ENCODE results near the gene FBXO15.

DNA sequence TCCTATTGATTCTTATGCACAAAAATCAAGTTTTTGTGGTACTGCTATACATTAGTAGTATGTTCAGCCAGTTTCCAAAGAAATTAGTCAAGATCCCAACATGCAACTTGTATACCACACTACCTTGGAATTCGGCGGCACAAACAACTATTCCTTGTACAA is 798 bp upstream of the SOCS6 start:
- RAMPAGE, total RNA = no peak

DNA sequence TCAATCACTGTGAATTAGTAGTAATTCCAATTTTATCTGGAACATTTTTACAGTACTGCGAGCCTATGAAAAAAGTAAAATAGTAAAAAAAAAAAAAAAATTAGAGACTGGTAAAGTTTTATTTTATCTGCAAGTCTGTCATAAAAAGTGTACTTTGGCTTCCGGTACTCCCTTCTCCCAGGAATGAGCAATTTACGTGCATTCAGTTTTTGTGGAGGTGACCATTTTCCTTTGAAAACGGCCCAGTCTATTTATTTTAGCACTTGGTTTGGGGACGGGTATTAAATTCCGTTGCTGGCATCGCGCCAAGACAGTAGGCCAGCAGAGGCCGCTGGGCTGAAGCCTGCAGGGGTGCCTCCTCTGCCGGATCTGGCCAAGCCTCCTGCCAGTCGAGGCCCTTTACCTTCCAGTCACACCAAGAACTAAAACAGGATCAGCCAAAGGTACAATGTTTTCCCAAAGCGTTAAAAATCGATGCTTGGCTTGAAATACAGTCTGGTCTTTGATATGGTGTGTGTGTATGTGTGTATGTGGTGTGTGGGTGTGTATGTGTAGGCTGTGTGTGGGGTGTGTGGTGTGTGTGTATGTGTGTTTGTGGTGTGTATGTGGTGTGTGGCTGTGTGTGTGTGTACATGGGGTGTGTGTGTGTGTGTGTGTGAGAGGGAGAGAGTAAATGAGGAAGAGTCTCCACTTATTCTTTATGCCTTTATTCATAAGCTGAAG is 175.9 kb downstream of the SOCS6 start:
- RAMPAGE, total RNA = no peak

DNA sequence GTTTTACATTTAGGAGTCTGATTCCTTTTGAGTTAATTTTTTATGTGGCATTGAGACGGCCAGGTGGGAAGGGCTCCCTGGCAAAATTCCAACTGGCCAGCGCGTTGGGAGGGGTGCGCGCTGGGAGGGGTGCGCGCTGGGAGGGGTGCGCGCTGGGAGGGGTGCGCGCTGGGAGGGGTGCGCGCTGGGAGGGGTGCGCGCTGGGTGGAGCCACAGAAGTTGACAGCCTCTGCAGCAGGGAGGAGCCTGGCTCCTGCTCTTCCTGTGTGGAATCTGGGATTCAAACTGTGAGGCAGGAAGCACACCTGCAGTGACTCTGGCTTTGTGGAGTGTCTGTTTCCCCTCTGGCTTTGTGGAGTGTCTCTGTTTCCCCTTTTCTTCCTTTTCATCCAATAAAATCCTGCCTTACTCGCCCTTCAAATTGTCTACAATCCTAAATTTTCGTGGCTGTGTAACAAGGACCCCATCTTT is 147.9 kb upstream of the CBLN2 start:
- RAMPAGE, total RNA = no peak

- RAMPAGE, total RNA = no peak
Measured at GRCh38 chr18:73003312-73003772, 135.6 kb upstream of the NETO1 start.

DNA sequence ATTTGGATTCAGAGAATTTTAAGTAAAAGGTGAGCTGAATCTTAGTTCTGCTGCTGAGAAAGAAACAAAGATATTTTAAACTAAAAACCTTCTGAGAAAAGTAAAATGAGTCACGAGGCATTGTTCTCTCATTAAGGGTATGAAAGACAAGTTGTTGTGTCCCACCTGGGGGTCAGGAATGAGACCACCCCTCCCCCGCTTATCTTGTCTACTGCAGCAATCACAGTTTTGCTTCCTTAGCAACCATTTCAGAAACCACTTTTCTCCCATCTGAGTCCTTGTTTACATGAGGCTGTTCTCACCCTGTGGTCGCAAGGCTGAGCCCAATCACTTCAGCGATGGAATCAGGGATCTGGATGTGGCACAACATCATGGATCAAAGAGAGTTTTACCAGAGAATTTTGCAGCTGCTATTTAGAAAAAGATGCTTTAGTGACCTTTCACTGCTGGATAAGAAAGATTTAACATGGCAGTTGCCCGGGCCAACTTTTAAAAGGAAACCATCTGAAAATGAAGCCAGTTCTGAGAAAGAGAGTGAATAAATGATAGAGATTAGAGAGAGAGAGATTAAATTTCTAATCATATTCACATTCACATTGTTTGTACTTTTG is 377.6 kb upstream of the NETO1 start:
- RAMPAGE, total RNA = no peak

DNA sequence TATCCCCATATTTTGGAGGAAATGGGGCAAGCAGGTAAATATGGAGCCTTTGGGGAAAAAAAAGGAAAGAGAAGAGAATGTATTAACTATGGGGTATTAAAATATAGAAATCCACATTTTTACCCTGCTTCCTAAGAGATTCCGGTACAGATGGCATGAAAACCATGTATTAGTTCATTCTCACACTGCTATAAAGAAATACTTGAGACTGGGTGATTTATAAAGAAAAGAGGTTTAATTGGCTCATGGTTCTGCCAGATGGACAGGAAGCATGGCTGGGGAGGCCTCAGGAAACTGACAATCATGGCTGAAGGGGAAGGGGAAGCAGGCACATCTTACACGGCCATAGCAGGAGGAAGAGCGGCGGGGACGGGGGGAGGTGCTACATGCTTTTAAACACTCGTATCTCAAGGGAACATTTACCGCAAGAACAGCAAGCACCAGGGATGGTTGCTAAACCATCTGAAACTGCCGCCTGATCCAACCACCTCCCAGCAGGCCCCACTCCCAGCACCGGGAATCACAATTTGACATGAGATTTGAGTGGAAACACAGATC is 362.9 kb downstream of the FBXO15 start:
- RAMPAGE, total RNA = no peak

DNA sequence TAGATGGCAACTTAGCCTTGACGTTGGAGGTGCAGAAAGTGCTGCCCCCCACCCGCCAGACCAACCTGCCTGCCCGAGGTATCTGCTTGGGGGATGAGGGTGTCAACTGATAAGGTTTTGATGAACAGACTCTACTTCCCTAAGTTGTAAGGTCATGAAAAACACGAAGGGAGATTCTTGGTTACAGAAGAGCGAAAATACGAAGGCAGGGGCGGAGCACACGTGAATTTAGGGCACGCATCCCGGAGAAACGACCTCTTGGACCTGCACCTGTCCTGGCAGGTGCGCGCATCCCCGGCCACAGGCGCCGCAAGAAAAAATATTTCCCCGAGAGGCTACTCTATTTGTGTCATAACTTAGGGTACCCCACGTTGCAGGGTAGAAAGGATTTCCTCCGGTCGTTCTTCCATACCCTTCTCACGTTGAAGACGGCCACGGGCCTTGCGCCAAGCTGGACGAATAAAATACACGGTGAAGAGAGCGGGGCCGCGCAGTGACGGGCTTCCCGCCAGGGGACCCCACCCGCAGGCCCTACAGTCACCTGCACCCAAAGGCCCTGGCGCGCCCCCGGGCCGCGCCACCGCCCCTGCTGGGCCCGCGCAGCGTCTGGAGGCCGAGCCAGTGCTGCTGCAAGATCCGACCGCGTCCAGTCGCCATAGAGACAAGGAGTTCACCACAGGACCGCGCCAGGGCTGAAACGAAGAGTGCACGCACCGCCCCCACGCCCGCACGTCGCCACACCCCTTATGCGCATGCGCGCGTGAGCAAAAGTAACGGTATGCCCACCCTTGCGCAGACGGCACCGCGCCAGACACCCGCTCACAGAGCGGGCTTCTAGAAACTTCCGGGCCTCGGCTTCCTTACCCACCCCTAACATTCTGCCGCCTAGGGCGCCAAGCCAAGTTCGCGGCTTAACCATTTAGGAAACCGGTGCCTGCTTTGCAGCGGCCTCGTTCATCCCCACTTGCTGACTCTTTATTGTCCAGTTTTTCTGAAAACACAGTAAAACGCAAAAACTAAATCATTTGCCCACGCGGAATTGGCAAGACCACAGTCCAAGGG is at the start of gene FBXO15:
FBXO15 (minus strand) TSS at position 706 of the 1,062 bp plus-strand sequence.
- RAMPAGE, total RNA = no peak

- RAMPAGE, total RNA = no peak
Measured at GRCh38 chr18:74216704-74216925, 68.3 kb downstream of the TIMM21 start.

DNA sequence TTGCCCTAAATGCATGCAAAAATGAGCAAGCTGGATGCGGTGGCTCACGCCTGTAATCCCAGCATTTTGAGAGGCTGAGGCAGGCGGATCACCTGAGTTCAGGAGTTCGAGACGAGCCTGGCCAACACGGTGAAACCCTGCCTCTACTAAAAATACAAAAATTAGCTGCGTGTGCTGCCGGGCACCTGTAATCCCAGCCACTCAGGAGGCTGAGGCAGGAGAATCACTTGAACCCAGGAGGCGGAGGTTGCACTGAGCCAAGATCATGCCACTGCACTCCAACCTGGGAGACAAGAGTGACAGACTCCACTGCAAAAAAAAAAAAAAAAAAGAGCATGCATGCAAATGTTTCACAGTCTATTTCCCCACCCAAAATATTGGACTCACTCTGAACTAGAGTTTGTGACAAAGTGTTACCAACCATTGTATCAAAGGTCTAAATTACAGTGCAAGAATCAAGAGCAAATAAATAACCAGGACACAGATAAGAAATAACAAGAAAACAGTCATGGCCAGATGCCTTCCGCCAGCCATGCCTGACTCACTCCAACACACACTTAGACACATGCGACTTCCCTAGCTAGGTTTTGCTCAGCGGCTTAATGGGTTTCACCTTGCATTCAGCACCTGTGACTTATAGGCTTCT is 62.9 kb downstream of the CYB5A start:
- RAMPAGE, total RNA = no peak

GRCh38 chr18:74260682-74261674 is 30.8 kb downstream of the CYB5A start:
- RAMPAGE, total RNA = no peak

DNA sequence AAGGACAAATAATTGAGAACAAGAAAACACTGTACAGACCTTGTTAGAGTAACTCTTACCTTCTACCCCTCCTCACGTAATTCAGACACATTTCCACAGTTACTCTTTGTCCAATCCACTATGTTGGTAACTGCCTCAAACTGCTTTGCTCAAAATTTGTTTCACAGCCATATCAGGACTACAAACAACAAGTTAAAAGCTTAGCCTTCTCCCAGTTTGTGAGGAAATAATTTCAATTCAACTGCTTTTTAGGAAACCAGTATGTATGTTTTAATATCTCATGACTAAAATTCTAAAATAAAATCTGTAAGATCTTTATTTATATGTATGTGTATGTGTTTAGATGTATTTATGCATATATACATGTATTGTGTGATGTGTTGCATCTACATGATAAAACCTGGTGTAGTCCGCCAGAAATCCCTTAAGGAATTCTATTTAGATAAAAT is 8.9 kb upstream of the CYB5A start:
- RAMPAGE, total RNA = no peak

- RAMPAGE, total RNA = no peak
Measured at GRCh38 chr18:74456160-74456825, 815 bp downstream of the DIPK1C start.

- RAMPAGE, total RNA = no peak
Measured at GRCh38 chr18:74500309-74501036, 4.3 kb downstream of the CNDP2 start.

- RAMPAGE, total RNA = no peak
Measured at GRCh38 chr18:74612442-74612936, 14.8 kb downstream of the ZNF407 start.

- RAMPAGE, total RNA = no peak
Measured at GRCh38 chr18:74631438-74632482, 34.1 kb downstream of the ZNF407 start.

- RAMPAGE, total RNA = no peak
Measured at GRCh38 chr18:74635039-74635414, 37.4 kb downstream of the ZNF407 start.

DNA sequence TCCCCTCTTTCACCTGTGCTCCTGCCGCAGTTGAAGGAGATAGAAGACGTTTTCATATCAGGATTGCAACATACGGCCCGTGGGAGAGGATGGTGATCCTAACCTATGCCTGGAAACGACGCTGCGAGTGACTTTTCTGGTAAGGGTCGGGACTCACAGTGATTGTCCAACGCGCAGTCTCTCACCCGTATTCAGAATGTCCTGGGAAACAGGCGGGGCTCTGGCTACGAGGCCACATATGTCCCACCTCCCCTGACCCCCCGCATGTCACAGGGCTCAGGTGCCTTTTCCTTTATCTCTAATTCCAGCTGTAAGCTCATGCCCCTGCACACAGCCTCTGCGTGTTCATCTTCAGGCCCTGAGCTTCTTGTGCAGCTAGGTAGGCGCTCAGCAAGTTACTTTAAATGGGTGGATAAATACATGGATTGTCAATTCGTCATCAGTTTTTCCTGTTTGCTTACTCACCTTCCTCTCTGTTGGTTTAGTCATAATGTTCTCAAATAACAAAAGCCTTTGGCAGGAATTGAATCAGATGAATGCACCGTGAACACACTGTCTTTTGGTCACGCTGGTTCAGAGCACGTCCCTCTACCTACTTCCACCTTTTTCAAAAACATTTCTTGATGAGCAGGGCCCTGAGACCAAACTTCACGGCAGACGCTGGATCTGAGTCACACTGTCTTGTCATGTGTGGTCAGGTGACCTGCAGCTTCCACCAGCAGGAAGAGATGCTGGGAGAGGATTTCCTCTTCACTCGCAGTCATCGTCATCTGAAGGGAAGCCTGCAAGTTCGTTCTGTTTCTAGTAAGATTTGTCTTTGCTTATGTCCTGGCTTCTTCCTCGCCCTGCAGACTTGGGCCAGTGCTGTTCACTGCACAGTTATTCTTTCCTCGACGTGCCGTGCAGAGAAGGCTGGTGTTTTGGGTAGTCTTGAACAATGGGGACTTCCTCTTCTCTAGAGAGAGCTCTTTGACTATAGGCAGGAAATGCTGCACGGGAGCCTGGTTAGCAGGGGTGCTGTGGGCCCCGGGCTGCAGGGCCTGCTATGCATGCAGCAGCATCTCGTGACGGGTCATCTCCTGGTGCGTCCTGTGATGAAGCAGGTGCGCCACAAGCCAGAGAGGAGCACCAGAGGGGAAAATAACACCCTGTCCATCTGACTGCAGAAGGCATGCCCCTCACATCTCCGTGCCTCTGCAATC is 138.1 kb downstream of the PTGR3 start:
- RAMPAGE, total RNA = no peak

- RAMPAGE, total RNA = no peak
Measured at GRCh38 chr18:75167509-75168473, 41.1 kb downstream of the PTGR3 start.

DNA sequence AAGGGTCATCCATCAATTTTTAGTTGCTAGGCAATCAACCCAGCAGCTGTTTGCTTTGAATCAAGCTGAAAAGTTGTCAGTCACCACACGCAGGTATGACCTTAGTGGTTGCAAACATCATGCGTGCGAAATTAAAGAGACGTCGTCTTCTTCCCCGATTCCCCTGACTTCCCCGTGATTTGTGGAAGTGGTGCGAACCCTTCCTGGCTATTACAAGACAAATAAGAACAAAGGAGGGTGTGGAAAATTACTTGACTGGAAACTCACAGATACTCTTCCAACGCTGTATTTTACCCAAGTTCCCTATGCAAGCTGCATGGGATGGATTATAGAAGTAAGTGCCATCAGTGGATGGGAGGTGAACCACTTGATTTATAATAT is 20.0 kb downstream of the TSHZ1 start:
- RAMPAGE, total RNA = no peak

- RAMPAGE, total RNA = no peak
Measured at GRCh38 chr18:75257710-75258107, 47.1 kb downstream of the TSHZ1 start.